Frontal cortex (tissue), 2 donors: Measurements from ENCODE around the gene NR2C1.

- RAMPAGE, long total RNA: no peak
These were observed 69.9 kb downstream of the CEP83 start for GRCh38 chr12:94389737-94390270.

DNA sequence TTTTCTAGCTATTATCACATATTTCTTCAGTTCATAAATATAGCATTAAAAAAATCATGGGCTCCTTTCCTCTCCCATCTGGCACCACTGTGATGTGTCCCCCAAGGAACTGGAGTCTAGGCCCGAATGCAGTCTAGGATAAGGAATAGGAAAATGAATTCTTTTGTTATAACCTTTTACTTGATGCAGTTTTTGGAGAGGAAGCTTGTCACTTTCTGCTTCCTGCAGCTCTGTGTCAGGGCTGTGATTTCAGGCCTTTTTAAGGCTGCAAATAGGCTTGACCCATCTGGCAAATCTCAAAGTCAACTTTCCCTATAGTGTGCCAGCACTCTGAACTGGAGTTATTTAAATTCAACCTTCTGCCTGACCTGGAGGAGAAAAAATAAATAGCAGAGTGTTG is 51.8 kb upstream of the CEP83 start:
- RAMPAGE, long total RNA: no peak

GRCh38 chr12:94561827-94562491 is 88.4 kb downstream of the TMCC3 start:
- RAMPAGE, long total RNA: no peak

DNA sequence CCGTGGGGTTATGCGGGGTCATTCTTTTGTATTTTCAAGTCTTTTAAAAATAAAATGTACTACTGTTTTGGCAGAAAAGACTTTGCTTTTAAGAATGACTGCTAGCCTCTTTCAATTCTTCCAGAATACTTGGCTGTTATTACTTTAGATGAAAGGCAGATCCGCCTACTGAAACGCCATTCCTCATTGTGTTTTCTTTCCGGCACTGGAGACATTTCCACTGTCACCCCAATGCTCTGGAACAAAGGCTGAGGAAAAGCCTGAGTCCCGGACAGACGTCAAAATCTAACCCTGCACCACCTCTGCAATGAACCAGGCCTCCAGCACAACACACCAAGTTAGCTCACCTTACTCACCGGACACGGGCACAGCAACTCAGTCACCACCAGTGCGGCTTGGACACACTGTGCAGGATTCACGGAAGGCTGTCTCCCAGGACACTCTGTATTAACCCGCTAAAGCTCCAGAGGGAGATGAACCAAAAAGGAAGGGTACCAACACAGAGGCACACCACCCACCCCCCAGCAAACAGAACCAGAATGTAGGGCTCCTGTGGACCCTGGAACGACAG is 62.5 kb downstream of the TMCC3 start:
- RAMPAGE, long total RNA: no peak

- RAMPAGE, long total RNA: no peak
These were observed 883 bp downstream of the TMCC3 start for GRCh38 chr12:94649071-94650276.

GRCh38 chr12:94805678-94806195 is 155.4 kb upstream of the TMCC3 start:
- RAMPAGE, long total RNA: no peak

DNA sequence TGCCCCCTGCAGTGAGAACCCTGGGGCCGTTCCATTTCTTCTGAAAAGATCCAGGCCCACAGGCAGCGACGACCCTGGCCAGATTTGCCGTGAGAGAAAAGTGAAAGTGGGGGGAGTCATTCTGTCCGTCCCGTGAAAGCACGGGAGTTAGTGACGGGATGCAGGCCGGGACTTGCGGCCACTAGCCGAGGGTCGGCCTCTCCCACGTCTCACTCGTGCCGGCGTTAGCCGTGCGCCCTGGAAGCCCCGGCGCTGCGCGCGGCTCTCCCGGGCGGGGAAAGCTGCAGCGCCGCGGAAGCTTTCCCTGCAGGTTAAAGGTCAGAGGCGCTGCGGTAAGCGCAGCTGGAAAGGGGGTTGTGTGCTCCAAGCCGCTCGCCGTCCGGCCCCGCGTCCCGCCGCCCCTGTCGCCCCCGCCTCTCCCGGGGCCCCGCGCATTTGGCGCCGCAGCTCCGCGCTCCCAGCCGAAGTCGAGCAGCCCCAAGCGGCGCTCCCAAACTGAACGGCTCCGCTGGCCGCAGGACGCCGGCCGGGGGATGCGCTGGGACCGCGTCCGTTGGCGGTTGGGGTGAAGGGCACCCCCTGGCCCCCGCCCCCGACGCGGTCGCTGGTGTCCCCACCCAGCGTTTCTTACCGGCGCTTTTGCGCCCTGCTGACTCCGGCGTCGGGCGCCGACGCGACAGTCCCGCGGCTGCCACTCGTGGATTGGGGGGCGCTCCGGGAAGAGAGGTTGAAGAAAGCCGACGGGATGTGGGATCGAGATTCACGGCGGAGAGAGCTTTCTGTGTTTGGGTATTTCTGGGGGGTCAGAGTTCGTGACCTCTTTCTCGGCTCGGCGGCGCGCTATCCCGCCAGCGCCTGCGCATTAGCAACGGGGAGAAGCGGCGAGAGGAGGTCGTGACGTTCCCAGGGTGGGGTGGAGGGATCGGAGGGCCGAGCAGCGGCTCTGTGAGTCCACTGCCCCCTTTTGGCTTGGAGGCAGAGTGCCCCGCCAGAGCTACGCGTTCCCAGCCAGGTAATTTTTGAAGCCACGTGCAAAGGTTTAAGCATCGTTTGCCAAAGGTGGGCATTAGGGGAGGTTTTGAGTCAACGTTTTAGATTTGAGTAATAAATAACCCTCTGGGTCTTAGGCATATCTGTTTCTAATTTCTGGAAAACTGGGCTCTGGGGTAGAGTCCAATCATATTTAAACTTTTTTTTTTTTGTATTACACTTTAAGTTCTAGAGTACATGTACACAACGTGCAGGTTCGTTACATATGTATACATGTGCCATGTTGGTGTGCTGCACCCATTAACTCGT is at the start of gene NR2C1:
NR2C1 (minus strand) TSS at position 870 of the 1,299 bp plus-strand sequence.
- RAMPAGE, long total RNA: no peak

GRCh38 chr12:95317997-95318675 is 100.5 kb downstream of the VEZT start:
- RAMPAGE, long total RNA: no peak

GRCh38 chr12:95383815-95384456 is 90.0 kb upstream of the METAP2 start:
- RAMPAGE, long total RNA: no peak

DNA sequence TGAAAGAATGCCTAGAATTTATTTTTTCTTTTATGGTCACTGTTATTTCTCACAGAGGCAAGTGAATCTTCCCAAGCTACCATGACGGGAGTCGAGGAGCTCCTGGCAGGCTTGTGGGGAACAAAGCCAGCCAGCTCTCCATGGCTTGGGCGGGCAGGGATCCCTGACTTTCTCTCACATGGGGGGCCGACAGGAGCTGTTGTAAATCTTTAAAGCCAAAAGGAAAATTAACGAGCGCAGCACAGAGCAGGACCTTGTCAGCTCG is 95.7 kb upstream of the USP44 start:
- RAMPAGE, long total RNA: no peak

- RAMPAGE, long total RNA: no peak
These were observed 98.0 kb upstream of the USP44 start for GRCh38 chr12:95649233-95649733.

- RAMPAGE, long total RNA: no peak
These were observed 18.5 kb downstream of the NTN4 start for GRCh38 chr12:95772032-95772573.

DNA sequence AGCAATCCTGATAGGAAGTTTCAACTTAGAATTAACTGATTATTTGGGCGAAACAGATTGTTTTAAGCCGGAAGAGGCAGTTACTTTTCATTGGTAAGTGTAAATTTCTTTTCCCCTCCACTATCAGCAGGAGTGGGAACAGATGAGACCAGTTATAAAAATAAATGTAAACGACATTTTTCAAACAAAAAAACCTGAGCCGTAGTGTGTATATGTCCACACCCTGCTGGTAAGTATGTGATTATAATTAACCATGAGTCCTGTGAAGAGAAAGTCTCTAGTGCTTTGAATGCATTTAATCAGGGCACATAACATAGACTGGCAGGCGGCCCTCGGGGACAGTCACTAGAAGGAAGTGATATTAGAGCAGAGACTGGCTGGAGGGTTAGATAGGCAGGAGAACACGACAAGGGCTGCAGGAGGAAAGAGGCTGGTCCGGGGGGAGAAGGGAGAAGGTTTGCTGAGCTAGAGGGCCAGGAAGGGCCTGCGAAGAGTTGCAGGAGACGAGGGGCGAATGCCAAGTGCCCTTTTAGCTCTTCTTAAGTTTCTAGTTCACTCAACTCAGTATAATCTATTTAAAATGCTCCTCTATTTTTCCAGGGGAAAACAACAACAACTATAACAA is 23.9 kb upstream of the ELK3 start:
- RAMPAGE, long total RNA: no peak

- RAMPAGE, long total RNA: no peak
These were observed 529 bp downstream of the ELK3 start for GRCh38 chr12:96194804-96195003.

DNA sequence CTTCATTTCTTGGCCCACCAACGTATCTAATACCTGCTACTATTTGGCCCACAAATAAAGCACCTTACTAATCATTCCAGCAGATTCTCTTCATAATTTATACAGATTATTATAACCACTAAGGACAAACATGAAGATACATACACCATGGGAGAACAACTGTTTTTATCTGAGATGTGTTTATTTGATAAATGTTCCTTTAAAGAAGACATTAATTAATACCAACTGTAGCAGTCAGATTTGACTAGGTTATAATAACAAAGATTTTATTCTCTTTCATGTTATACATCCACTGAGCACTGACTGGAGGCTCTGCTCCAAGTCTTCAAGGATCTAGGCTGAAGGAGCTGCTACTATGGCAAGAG is 41.2 kb downstream of the CDK17 start:
- RAMPAGE, long total RNA: no peak

DNA sequence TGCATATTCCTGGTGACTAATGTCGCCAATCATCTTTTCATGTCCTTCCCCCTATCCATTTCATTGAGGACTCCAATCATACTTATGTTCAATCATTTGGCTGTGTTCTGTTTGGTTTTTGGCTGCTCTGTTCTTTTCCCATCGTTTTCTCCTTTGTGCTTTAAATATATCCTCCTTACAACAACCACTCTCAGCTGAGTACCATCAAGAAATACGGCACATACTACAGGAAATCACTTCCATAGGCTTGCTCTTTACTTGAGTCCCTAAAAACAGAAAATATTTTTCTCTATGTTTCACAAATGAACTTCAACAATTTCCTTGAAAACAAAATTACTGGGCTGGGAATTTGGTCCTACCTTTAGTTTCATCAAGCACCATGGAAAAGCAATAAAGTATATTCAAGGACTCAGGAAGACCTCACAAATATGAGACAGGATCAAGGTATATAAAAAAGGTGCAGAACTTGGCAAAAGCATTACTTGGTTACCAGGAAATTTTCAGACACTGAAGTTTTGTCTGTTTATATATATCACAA is 35.7 kb downstream of the CDK17 start:
- RAMPAGE, long total RNA: no peak

DNA sequence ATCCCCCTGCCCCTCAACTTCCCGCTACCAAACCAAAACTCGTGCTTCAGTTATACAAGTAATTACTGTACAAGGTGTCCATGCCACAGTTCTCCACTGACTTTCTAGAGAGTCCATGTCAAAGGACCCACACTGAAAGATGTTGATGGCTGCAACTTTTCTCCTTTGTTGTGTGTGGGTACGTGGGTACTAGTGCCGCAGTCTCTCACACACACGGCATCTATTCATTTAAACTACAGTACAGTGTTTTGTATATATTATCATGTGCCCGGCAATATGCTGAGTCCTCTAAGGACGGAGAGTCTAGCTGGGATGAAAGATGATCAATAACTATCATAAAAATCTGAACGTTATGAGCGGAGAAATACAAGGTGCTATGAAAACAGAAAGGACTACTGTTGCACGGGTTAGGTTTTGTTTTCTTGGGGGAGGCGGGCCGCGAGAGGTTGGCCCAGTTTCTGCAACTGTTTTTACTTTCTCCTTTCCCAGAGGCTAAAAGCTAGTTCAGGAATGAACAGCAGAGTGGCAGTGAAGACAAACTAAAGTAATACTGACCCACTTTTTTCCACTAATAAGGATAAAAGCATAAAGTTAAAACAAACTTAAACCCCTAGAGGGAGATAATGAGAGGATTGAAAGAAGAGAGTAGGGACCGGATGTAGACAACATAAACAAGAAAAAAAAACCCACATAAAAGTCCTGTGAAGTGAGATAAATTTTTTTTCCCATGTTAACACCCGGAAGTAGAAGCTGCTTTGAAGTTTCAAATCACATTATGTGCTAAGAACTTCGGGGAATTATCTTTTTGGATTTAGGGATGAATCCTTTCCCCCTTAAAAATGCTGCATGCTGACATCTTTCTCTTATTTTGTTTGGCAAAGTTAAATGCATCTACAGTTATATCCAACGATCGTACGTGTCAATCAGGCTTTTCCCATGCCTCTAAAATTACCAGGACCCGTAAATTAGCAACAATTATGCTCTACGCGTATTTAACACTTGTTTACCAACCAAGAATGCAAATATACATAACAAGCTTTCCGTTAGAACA is 879 bp upstream of the CDK17 start:
- RAMPAGE, long total RNA: no peak

GRCh38 chr12:96436256-96436780 is 36.1 kb upstream of the CDK17 start:
- RAMPAGE, long total RNA: no peak

DNA sequence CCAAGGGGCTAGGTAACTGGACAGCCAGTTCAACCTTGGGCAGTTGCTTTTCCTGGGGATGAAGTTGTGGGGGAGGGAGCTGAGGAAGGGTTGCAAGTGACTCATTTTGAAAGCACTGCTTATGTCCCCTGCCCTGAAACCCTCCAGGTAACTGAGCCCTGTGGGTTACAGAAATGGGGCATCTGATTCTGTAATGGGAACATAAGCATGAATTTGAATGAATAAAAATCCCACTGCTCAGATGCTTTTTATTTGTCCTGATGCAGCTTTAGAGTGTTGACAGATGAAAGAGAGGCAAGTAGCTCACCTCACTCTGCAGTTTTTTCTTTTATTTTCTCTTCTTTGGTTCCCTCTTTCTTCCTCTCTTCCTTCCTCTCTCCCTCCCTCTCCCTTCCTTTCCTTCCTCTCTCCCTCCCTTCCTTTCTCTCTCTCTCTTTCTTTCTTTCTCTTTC is 13.3 kb downstream of the CFAP54 start:
- RAMPAGE, long total RNA: no peak

DNA sequence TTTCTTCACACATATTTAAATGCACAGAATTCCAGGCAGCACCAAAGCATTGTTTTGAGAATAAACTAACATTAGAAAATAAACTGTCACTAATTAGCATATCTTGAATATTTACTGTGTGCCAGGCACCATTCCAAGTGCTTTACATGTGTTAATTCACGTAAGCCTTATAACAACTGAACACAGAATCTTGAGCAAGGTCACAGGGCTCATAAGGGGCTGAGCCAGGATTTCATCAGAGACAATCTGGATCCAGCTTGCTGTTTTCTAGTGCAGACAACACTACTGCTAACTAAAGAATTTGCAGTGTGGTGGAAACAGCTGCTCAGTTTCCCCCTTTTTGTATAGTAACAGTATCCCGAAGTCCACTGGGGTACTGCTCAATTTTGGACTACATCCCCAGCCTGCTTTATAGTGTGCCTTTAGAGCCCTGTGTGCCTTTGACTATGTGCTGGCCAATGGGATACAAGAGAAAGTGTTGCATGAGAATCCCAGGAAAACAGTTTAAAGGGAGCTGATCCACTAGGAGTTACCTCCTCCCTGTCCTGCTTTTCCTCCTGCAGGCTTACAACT is 519.5 kb downstream of the NEDD1 start:
- RAMPAGE, long total RNA: no peak